Heart right ventricle (tissue), 2 donors: ENCODE measurements around the gene ERP27.

- PRO-cap, 2 experiments: no peak in any of the 2 experiments
These were observed 24.7 kb upstream of the EMP1 start for GRCh38 chr12:13171766-13172249.

DNA sequence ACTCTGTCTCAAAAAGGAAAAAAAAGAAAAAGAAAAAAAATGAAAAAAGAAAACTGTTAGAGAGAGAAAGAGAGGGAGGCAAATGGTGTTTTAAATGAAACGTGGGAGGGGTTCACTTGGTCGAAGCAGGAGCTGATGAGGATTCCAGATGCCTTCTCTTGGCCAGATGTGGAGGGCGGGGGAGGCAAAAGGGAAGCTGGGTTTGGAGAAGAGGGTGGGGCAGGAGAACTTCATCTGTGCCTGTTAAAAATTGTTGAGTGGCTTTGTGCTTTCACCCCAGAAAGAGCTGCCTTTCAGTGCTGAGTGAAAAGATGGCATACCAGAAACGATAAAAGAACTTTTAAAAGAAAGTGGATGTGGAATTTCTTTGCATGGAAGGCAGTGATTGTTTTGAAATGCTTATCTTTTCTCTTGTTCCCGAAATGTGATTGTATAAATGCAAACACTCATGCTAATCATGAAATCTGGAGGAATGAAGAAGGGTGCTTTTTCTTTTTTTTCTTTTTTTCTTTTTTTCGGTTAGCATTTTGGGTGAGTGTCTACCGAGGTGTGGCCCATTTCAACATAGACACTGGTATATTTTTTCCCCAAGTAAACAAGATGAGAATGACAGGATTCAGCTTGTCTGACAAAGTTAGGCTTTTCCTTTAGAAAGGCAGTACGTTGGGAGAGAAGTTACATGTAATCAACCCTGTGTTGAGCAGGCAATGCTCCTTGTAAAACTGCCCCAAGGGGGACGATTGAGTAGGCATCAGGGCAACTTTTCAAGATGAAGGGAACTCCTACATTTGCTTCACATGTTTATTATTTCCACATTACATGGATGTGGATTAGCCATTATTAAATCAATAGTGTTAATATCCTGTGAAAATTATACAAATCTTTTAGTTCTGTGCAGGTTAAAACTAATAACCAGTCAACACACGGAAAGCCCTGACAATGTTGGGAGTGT is 1.5 kb downstream of the EMP1 start:
- PRO-cap, 2 experiments: peak in 2 of 2 experiments; most common plus-strand start position 256 of the sequence (in 2); most common minus-strand start position 137 of the sequence (in 1)

DNA sequence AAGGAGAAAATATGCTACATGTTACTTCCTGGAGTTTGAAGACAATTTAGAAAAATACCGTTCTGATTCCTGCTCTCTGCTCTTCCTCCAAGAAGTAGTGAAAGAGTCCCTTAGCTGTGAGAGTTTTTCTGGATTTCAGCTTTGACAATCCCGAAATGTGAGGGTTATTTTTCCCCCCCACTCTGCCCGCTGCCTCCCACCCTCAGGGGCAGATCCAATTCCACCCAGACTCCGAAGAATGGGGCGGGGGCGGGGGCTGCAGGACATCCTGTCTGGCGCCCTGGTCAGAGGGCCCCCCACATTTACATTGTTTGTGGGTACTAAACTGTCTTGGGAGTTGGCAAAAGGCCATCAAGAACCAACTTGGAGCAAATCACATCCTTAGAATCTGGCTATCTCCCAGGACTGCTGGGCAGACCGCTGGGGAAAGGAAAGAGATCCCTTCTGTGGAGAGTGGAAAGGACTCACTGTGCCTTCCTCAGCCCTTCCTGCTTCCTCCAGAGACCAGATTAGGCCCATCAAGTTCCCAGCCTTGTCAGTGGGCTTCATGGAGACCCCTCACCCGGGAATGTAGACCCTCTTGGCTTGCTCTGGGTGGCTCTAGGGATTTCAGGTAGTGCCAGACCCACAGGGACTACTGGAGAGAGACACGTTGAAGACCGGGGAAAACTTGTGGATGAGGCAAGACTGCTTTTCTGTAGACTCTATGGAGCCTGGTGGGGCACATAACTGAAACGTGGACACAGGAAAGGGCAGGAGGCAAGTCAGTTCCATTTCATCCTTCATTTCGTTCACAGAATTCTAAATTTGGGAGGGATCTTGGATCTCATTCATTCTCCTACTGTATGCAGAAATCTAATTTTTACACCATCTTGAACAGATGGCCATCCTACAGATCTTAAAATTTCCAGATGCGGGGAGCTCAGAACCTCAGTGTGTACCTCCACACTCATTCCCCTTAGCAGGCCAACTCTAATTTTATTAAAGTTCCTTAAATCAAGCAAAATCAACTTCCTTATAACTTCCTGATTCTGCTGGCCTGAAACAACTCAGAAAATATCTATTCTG is 2.6 kb downstream of the EMP1 start:
- PRO-cap, 2 experiments: no peak in any of the 2 experiments

DNA sequence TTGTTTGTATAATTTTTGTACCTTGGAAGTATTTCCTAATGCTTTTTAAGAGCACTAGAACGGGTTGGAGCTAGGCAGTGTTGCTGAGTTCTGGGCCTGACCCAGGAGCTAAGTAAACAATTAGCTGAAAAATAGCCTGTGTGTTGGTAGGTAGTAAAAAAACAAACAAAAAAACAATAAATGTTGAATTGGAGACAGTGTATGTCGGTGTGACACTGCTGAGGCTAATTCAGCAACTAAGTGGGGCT is 244.4 kb downstream of the EMP1 start:
- PRO-cap, 2 experiments: no peak in any of the 2 experiments

GRCh38 chr12:13536563-13537110 is 340.1 kb downstream of the EMP1 start:
- PRO-cap, 2 experiments: no peak in any of the 2 experiments

DNA sequence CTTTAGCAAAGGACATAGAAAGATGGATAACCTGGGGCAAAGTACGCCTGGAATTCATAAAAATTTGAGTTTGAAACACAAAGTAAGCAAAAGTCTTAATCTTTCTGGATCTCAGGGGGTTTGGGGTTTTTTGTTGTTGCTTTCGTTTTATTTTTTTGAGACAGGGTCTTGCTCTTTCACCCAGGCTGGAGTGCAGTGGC is 240.1 kb downstream of the GRIN2B start:
- PRO-cap, 2 experiments: no peak in any of the 2 experiments

GRCh38 chr12:13744251-13744496 is 237.2 kb downstream of the GRIN2B start:
- PRO-cap, 2 experiments: peak in 2 of 2 experiments; most common plus-strand start chr12:13744434 (in 2)

GRCh38 chr12:14001486-14001752 is 20.0 kb upstream of the GRIN2B start:
- PRO-cap, 2 experiments: no peak in any of the 2 experiments

DNA sequence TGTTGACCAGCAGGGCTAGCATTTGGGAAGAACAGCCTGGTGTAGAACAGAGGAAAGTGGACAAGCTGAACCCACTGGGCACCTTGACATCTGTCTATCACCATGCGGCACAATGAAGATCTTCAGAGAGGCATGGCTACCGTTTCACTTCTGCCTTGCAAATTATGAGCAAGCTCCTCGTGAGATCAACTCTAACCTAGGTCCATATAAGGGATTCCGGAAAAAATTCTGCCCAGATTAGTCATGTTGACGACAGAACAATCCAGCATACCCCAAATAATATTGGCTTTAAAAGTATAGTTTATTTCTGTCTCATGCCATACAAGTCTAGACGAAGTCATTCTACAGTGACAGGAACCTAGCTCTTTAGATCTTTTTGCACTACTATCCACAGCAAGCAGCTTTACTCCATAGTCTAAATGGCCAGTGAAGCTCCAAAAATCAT is 91.5 kb upstream of the ATF7IP start:
- PRO-cap, 2 experiments: no peak in any of the 2 experiments

GRCh38 chr12:14401266-14401863 is 35.9 kb downstream of the ATF7IP start:
- PRO-cap, 2 experiments: no peak in any of the 2 experiments

DNA sequence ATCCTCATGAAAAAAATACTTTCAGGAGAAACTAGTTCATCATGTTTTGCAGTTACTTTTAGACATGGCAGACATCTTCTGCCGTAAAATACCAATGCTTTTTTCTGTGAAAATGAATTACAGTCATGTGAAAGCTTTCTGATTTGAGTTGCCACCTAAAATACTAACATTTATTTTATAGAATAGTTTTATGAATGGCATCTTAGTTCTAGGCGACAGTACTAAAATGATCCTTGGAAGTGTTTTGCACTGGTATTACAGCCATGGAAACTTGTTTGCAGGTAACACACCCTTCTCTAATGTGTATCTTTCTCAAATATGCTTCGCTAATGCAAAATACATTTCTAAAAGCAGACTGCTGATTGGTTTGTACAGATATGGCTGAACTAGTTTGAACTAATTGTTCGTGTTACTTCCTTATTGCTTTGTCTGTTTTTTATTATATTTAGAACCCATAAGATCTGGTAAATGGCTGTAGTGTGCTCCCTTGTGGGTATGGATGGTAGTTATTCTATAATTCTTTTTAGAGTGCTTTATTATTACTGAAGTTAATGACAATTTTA is 52.9 kb downstream of the ATF7IP start:
- PRO-cap, 2 experiments: no peak in any of the 2 experiments

- PRO-cap, 2 experiments: no peak in any of the 2 experiments
These were observed 735 bp upstream of the H4C16 start for GRCh38 chr12:14771312-14772420.

DNA sequence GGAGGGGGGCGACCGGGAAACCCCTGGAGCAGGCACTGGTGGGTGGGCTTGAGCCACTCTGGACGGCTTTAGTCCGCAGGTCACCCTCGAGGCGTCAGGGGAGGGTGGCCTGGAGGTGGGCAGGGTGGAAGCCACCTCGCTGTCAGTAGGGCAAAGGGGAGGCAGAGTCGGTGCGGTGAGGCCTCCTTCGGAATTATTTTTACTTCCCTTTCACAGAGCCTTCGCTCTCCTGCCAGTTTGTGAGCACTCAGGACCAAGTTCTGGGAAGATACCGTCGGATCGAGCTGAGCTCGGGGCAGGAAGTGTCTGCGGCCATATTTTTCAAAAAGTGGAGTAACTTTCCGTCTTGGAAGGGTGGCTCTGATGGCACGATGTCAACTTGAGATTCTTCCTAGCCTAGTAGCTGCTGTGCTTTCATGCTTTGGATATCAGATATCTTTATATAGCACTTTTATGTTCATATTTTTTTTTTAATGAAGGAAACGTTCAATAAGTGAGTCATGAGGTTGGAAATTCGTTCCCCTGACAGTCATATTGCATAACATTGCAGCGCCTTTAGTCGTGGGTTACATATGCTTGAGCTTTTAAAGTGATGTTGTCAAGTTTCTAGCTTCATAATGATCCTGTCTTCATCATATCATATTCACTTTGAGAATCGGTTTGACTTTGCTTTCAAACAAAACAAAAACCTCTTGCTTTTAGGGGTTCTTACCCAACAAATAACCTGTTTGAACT is 1.0 kb downstream of the H2AJ start:
- PRO-cap, 2 experiments: peak in 1 of 2 experiments; most common minus-strand start position 241 of the sequence (in 1)

GRCh38 chr12:14938460-14938786 is at the start of gene ERP27:
ERP27 (minus strand) TSS chr12:14938537.
- PRO-cap, 2 experiments: no peak in any of the 2 experiments

- PRO-cap, 2 experiments: peak in 1 of 2 experiments; most common plus-strand start chr12:14952548 (in 1); most common minus-strand start chr12:14952396 (in 1)
These were observed 9.0 kb downstream of the ARHGDIB start for GRCh38 chr12:14952190-14952994.

- PRO-cap, 2 experiments: no peak in any of the 2 experiments
These were observed 5.2 kb downstream of the ARHGDIB start for GRCh38 chr12:14955910-14956825.

DNA sequence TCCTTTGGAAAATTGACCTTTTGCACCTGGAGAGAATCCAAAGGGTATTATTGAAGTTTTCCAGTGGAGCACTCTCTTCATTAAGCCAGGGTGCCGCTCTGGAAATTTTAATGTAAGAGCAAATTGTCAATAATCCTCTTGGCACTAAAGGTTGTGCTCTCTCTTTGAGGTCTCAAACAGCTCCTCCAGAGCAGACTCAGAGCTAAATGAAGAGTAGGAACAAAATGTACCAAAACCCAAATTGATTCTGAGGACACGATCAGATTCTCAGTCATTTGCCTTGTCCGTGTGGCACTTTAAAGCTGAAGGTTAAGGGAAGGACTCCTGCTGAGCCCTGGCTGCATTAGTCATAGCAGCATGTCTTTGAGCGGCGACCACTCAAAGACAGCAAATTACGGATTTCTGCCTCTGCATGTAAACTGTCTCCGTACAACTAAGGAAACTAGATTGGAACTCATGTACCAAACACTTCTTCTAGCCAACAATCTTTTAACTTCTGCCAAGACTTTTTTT is 56.3 kb downstream of the RERG start:
- PRO-cap, 2 experiments: peak in 1 of 2 experiments; most common minus-strand start position 435 of the sequence (in 1)

DNA sequence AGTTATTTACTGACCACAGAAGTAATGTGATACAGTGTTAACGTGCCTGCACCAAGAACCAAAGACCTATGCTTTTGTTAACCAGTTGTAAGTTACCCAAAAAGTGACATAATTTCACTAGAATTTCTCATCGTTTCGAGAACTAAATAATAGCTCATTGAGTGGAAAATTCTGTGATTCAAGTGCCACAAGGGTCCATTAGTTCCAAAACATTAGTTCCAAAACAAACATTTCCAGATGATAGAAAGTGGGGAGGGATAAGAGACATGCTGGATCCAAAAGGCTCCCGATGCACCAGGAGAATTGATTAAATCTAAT is 14.2 kb downstream of the RERG start:
- PRO-cap, 2 experiments: peak in 1 of 2 experiments; most common plus-strand start position 240 of the sequence (in 1); most common minus-strand start position 68 of the sequence (in 1)

- PRO-cap, 2 experiments: no peak in any of the 2 experiments
These were observed 844 bp upstream of the RERG start for GRCh38 chr12:15222007-15222514.

DNA sequence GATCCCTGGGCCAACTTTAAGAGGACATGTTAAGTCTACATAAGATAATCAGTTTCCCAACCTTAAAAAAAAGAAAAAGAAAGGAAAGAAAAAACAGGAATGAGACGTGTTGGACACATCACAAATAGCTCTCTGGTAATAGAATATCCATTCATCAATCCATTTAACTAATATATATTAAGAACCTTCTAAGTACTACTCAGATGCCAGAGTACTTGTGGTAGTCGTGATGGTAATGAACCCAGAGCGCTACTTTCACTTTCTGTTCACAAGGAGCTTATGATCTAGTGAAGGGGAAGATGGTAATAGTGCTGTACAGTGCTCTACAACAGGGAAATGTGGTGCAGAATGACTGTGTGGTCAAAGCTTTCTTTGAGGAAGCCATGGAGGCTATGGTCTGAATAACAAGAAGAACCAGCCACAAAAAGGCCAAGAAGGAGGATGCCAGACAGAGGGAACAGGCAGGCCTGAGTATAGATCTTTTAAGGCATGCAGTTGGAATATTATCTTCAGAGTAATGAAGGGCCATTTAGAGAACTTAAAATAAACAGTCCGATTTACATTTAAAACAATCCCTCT is 212.0 kb downstream of the PTPRO start:
- PRO-cap, 2 experiments: no peak in any of the 2 experiments